Measurements from ENCODE around the genes MARVELD1, ZFYVE27, GOT1, ENTPD7 and CUTC.

DNA sequence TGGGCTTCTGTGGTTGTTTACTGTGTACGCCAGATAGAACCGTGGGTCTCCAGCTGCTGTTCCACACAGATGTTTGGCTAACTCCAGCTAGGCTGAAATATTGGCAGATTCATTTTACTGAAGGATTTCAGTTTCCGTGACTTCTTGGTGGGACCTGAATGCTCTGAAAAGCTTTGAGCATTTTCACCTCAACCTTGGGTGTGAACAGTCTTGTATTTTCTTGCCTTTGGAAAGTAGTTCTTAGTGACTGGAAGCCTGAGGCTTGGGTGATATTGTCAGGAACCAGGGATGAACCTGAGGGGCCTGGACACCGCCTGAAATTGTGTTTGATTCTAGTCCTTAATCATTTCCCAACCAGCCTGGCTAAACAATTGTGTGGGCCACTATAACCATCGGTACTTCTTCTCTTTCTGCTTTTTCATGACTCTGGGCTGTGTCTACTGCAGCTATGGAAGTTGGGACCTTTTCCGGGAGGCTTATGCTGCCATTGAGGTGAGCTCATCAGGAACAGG is 7.3 kb downstream of the ZDHHC16 start:
- PRO-cap = no peak

DNA sequence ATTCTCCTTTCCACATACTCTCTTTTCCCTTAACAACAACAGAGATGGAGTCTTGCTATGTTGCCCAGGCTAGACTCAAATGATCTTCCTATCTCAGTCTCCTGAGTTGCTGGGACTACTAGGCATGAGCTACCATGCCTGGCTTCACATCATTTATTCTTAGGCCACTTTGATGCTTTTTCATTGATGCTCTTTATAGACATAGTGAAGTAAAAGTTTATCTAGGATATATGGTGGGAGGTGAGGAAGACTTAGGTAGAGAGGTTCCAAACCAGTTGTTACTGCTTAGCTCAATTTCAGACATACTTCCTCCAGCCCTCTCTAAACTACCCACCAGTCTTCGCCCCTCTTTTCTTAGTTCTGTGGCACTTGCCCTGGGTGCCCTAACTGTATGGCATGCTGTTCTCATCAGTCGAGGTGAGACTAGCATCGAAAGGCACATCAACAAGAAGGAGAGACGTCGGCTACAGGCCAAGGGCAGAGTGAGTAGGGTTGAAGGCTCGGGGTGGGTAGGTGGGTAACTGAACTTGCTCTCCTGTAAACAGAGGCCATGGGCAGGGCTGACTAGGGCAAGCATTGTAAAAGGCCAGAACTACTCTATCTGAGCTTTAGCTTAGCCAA is 9.4 kb downstream of the ZDHHC16 start:
- PRO-cap = no peak

DNA sequence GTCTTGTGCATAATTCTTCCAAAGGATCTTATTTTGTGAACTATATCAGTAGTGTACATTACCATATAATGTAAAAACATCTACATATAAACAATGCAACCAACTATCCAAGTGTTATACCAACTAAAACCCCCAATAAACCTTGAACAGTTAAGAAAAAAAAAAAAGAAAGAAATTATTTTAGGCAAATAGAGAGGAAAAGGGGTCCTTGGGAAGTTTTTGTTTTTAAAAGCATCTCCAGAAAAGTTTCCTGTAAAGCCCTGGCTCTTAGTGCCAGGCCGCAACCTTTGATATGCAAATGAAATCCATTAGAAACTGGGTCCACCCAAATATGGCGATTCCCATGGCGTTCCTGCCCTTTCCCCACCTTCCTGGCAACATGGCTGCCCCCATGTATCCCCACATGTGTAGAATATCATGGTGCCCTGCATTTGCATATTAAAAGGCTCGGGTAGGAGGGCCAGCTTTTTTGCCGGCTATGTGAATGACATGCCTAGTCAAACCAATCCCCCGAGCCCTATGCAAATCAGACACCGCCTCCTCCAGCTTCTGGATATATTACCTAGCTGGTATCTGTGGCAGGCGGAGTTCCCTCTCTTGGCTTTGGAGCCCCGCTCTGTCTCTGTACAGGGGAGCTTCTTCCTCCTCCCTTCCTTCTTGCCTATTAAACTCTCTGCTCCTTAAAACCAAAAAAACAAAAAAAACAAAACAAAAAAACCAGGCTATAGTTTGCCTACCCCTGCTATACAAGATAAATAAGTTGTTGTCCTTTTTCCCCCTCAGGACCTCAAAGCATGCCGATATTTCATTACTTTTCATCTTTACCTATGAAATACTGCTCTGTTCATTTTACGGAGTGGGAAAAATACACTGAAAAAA is 18.3 kb downstream of the MMS19 start:
- PRO-cap = no peak

DNA sequence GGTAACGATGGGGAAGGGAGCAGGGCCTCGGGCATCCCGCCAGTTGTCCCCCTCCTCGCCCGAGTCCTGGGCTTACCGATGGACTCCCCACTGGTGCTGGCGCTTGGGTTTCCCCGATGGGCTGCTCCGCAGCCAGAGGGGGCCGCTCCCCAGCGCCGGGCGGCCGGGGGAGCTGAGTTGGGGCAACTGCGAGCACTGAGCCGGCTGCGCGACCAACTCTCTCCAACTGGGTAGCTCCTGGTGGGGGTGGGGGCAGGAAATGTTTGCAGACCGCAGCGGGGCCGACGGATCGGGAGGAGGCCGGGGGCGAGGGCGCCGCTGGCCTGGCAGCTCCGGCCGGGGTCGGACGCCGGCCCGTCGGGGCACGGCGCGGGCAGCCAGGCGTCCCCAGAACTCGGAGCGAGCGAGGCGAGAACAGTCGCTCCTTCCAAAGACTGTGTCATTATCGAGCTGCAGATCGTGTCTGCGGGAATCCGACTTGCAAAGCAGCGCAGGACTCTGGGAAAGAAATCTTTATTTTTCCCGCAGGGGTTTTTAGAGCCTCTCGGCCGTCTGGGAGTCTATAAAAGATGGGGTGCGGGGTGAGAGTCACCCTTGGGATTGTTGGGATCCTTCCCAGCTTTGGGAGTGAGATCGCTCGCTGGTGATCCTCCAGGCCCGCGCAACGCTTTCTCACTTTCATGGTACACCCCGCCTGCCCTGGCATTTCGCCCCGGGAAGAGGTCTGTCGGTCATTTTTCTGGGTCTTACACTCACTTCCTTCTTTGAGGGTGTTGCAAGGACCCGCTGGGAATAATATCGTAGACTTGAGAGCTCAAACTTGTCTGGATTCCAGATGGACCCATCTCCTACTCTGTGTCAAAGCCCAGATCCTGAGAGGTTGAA is 791 bp downstream of the UBTD1 start:
- PRO-cap = bidirectional peak, plus-strand start at position 390 of the sequence, minus-strand start at position 228 of the sequence; unidirectional peak, minus-strand start at position 674 of the sequence

DNA sequence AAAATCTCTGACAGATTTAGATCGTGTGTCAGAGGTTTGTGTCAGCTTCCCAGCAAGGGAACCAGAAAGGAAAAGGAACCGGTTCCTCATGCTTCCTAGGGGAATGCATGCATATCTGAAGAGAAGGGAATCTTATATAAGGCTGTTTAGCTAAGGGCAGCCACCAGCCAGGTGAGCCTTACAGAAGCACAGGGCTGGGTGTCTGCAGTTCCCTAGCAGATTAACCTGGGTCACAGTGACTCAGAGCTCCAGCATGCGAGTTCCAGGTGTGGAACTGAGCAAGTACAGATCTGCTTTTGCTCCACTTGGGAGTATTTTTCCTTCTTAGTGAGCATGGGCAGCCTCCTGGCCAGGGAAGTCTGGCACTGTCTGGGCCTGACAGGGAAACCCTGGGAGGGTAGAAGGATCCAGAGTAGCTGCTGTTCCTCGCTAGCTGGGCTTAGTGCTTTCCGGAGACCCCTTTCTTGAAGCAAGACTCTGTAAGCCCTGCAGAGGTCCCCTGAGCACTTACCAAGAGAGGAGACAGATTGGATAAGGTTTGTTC is 906 bp upstream of the ANKRD2 start:
- PRO-cap = no peak

DNA sequence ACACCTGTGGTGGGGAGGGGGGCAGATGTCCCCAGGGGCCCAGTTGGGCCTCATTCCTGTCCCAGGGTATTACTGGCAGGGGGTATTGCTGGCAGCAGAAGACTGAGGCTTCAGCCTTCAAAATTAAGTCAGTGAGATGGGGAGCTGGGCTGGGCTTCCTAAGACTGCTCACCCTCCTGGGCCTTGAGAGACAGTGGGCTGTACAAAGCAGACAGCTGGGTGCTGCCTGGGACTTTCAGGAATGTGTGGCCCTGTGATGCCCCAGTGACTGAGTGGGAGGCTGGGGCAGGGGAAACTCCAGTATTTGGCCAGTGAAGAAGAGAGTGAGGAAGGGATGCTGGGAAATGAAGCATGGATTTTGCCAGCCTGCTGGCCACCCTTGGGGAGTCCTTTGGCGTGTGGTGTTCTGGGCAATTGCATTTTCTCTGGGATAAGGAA is 396 bp downstream of the ANKRD2 start:
- PRO-cap = no peak

GRCh38 chr10:97584954-97585966 is 1.1 kb downstream of the HOGA1 start:
- PRO-cap = no peak

- PRO-cap = bidirectional peak, plus-strand start at chr10:97713454, minus-strand start at chr10:97713430; bidirectional peak, plus-strand start at chr10:97713705, minus-strand start at chr10:97713606; bidirectional peak, plus-strand start at chr10:97713961, minus-strand start at chr10:97713836
Observed at GRCh38 chr10:97713222-97713913, at the start of gene MARVELD1. TSS of gene MARVELD1 (plus strand) at chr10:97713730.

DNA sequence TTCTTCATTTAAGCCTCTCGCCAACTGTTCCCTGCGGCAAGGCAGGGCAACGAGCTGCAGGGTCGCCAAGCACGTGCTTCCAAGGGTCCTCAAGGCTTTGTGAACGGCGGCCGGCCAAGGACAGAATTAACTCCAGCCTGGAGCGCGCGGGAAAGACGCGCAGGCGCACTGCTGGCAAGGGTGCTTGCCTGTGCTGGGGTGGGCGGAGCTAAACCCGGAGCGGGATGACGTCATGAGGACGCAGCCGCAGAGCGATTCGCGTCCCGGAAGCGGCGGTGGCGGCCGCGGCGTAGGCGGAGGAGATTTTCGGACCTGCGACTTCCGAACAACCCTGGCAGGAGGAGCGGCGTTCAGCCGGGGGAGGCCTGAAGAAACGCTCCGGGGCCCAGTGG is at the start of gene ZFYVE27:
ZFYVE27 (plus strand) TSS at position 254 of the 392 bp plus-strand sequence.
- PRO-cap = unidirectional peak, plus-strand start at position 254 of the sequence

- PRO-cap = no peak
Observed at GRCh38 chr10:97757117-97757621, 14.6 kb downstream of the SFRP5 start.

DNA sequence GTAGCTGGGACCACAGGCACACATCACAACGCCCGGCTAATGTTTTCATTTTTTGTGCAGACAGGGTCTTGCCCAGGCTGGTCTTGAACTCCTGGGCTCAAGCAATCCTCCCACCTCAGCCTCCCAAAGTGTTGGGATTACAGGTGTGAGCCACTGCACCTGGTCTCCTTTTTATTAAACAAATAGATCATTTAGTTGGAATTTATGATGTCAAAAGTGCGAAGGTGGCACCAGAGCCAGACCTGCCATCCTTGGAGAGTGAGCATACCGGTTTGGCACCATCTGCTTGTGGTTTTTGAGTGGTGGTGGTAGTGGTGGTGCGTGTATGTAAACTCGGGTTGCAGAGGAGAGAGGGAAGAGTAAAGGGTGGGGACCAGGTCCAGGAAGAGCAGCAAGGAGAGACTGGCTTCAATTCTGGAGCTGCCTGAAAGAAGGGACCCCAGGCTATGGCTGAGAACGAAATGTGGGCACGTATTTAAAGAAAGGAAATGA is 658 bp upstream of the GOLGA7B start:
- PRO-cap = no peak

GRCh38 chr10:97869247-97869771 is 19.7 kb downstream of the GOLGA7B start:
- PRO-cap = no peak

DNA sequence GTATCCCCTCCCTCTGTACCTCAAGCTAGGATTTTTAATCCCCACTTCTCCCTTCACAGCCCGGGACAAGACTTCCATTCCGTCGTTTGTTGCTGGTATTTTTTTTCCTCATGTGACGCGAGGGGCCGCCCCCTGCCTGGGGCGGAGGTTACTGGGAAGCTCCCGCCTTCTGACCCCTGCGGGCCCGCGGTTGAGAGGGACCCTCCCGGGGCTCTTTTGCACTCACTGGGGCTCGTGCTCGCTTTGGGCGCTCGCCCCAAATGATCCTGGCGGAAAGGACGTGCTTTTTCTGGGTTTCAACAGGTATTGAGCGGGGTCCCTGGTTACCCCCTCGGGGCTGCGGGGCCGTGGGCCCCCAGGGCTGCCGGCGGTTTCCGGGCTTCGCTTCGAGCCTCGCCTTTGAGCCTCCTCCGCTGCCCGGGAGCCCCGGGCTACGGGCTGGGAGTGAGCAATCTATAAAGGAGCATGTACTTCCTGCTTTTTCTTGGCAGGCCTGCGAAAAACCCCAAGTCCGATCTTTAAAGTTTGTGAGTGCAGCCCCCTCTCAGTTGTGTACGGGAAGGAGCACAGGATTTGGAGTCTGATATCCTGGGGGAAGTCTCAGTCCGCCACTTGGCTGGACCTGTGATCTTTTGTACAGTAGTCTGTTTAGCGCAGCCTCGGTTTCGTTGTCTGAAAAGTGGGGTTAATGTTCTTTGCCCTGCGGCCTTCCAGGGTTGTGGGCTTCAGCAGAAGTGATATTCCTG is 438 bp downstream of the R3HCC1L start:
- PRO-cap = unidirectional peak, plus-strand start at position 179 of the sequence; bidirectional peak, plus-strand start at position 487 of the sequence, minus-strand start at position 433 of the sequence

GRCh38 chr10:98173092-98173631 is 38.7 kb downstream of the R3HCC1L start:
- PRO-cap = no peak

GRCh38 chr10:98419525-98420367 is 4.8 kb upstream of the PYROXD2 start:
- PRO-cap = no peak

DNA sequence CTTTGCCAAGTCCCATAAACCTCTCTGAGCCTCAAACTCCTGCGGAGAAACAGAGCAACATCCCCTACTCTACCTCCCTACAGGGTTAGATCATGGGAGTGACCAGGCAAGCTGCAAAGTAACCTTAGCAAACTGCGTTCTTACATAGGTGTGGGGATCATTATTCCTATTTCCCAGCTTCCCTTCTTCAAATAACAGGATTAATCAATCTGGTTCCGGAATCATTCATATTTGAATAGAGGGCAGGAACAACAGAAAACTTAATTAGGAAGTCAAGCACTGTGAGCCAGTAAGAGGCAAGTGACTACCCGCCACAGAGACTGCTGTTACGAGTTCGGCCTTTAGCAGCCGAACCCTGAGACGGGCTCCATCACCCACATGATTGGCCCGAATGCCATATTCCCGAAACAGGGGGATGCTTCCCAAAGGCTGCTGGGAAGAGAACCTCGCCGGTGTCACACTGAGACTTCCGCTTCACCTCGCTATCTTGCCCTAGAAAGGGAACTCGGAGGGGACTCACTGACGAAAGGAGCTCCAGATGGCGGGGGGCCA is 802 bp downstream of the HPS1 start:
- PRO-cap = unidirectional peak, plus-strand start at position 292 of the sequence; unidirectional peak, plus-strand start at position 425 of the sequence; unidirectional peak, plus-strand start at position 495 of the sequence

- PRO-cap = bidirectional peak, plus-strand start at chr10:99430936, minus-strand start at chr10:99430624
Observed at GRCh38 chr10:99430019-99430777, at the start of gene GOT1. TSS of gene GOT1 (minus strand) at chr10:99430624.

- PRO-cap = no peak
Observed at GRCh38 chr10:99621834-99622203, 1.6 kb upstream of the SLC25A28 start.

GRCh38 chr10:99659123-99659616 is at the start of gene ENTPD7:
TSS of gene ENTPD7 (plus strand) at chr10:99659509.
- PRO-cap = bidirectional peak, plus-strand start at chr10:99659455, minus-strand start at chr10:99659247

DNA sequence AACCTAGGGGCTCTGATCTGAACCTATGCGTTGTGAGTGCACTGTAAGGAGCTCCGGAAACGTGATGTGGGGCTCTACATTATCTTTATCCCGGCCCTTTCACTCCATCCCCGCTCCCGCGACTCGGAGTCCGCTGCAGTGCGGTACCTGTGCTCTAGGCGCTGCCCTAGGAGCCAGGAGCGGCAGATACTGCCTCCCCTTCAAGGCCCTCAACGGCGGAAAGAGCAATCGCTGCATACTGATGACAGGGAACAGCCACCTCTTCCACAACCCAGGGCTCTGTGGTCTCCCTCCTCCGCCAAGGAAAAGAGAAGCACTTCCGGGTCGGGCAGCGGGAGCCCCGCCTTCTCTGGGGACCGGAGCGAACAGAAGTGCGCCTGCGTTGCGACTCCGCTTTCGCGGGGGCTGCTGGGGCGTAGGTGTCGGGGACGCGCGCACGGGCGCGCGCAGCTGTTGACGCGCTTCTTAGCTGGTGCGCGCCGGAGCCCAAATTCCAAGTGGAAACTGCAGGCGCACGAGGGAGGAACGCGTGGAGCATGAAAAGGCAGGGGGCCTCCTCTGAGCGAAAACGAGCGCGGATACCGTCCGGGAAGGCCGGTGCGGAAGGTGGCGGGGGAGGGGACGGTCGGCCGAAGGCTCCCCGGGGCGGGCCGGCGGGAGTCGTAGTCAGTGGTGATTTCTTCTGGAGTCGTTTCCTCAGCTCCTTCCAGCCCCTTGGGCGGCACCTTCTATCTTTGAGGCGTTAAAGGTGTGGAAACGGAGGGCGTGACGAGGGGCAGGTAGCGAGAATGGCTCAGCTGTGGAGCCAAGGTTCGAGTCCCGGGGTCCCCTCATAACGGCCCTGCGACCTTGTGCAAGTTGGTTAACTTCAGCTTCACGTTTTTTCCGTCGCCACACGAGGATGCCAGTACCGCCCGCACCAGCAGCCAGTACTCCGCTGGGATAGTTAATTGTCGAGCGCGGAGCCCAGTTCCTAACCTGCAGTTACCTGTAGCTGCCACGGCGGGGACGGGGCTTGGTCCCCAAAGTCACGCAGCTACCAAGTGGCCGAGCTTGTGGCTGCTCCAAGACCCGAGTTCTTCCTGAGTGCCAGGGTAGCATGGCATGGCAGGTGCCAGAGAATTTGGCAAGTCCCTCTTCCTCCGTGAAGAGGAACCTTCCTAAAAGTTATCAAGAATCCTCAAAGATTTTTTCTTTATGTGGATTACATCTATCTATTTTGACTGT is at the start of gene CUTC:
CUTC (plus strand) TSS at position 422 of the 1,227 bp plus-strand sequence.
- PRO-cap = bidirectional peak, plus-strand start at position 496 of the sequence, minus-strand start at position 281 of the sequence; unidirectional peak, minus-strand start at position 1,084 of the sequence